GM12891 (cell line): ENCODE measurements around a stretch of chr2.

DNA sequence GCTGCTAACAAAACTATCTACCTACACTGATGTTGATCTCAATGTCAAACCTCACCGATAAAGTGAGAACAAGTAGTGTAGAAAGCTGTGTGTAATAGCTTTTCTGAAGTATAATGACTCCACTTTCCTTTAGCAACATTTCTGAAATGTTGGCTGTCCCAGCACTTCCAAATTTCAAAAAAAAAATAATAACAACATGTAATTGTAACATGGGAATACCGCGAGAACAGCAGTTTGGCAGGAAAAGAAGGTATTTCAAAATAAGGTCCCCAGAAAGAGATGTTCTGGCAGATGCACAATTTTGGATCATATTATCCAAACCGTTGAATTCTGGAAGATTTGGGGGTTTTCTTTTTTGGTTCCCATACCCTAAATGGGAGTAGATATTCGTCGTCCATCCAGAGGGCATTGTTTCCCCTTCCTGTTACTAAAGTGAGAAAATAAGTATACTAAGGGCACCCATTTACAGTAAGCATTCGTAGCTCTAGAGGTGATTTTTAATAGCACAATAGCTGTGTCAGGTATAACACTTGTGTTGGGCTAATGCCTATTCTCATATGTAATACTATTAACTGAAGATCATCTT lies 352.1 kb downstream of the ARHGAP15 start:
- RRBS: no CpG with 5 or more reads among the region's 7 CpGs

GRCh38 chr2:143935433-143935738 lies 396.9 kb downstream of the GTDC1 start:
- RRBS: no CpG with 5 or more reads among the region's 5 CpGs

DNA sequence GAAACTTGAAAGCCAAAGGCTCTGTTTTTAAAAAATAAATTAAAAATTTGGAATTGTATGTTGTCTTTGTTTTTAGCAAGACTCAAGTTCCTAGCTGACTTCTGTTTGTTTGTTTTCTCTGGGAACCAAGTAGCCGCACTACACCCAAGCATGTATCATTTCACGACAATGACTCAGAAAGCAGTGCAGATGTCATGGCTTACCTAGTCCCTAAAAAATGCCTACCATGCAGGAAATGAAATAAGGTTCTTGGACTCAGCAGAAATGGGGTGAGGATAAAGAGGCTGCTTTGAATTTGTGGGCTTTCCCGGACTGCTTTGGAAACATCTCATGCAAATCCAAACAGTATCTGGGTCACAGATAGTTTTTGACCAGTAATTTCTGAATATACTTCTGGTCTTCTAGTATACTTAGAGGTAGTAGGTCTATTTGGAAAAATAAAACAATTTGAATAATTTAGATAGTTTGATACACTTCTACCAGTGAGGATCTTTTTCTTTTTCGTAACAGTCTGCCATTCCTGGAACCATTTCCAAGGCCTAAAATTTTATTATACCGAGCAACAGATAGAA lies 25.7 kb upstream of the GTDC1 start:
- RRBS: no CpG with 5 or more reads among the region's 5 CpGs

- RRBS: no CpG with 5 or more reads among the region's 4 CpGs
Observed at GRCh38 chr2:144358704-144359442, 26.6 kb upstream of the GTDC1 start.

DNA sequence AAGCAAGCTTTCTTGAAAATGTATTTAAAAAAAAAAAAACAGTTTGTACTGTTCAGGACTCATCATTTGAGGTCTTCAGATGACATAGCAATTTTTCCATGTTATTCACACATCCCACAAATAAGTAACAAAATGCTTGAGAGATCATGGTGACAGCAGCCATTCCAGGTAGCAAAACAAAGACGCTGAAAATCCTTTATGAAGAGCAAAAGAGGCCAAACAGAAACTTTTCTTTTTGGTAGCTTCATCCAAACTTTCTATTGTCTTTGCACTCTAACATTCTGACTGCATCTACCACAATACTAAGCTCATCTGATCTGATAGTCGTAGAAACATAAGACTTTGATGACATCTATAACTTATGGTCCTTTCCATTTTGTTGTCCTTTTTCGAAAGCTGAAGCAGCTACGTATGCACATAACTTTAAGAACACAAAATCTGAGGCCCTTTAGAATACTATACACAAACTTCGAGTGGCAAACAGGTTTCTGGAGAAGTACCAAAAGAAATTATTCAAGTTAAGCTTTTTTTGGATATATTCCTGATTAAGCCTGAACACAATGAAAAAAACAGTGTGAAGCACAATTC lies 76.0 kb downstream of the ZEB2 start:
- RRBS: no CpG with 5 or more reads among the region's 5 CpGs

- RRBS: no CpG with 5 or more reads among the region's 7 CpGs
Observed at GRCh38 chr2:144462087-144462854, 57.6 kb downstream of the ZEB2 start.

DNA sequence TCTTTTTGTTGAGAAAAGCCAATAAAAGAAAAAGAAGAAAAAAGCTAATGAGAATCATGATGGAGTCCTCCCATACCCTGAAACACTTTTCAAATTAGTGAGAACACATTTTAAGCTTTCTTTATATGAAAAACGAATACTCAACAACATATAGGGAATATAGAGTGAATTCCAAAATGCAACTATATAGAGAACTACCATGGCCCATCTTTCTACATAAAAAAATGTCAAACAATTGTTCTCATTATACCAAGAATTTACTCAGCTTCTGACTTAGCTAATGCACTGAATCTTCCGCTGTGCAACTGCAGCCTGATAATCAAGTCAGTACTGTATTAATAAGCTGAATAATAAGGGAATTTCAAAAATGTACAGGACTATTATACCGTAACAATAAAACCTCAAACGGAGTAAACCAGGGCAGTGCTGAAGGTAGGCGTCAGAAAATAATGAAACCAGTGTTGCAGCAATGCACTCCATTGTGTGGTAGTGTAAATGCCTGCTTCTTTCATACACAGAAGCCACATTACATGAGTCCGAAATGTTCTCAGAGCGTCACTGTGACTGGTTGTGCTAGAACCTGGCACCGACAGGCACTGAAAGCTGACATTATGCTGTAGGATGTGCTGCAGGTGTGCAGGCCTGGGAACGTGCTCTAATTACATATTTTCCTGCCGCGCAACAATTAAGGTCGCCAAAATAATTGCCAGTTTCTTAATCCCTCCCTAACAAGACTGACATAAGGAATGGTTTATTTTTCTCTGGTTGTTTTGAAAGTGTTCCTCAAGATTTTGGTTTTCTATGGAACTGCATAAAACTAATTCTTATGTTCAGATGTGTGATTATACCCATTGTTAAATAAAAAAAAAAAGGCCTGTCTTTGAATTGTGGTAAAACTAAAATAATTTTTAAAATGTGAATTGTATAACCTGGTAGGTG lies 53.3 kb downstream of the ZEB2 start:
- RRBS: no CpG with 5 or more reads among the region's 12 CpGs

DNA sequence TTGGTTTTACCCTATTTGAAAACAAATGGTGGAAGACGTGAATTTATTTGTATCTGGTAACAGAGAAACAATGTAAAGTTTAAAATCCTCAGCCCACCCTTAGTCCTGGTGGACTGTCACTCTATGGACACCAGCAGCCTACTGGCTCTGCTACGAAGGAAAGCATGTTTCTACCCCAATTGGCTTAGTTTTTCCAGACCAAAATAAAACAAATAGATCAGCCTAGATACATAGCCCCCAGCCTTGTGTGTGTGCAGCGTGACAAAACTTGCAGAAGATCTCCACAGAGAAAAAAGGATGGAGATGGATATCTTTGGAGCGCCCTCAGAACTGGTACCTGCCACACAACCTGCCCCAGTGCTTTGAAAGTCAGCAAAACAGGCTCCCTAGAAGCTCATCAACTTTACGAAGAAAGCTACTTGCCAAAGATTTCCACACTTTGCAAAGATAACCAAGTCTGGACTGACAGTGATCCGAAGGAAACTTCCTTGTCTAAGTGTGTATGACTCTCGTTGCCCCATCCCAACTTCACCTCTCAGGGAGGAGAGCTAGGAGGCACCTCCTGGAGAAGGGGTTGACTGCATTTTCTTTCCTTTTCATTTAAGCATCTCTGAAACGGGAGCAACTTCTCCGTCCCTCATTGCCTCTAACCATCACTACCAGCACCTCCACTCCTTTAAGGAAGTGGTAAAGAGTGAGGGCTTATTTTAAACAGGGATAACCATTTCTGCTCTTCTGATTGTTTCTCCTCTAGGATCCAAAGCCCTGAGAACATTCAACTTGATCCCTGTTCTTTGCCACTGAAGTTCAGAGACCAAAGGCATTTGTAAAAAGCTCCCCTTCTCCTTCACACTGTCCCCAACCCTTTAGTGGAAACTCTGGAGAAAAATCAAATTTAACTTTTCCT lies 7.1 kb downstream of the ZEB2 start:
- RRBS: no CpG with 5 or more reads among the region's 9 CpGs

DNA sequence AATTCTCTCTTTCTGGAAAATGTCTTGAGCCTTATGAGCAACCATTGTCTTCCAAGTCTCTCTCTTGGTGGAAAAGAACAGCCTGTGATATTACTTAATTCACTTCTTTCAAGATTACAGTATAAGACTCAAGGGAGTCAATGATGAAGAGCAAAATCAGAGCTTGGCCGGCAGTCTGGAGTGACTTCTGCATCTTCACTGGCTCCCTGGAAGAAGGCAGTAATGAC lies 122.9 kb upstream of the ZEB2 start:
- RRBS: no CpG with 5 or more reads among the region's 1 CpG

DNA sequence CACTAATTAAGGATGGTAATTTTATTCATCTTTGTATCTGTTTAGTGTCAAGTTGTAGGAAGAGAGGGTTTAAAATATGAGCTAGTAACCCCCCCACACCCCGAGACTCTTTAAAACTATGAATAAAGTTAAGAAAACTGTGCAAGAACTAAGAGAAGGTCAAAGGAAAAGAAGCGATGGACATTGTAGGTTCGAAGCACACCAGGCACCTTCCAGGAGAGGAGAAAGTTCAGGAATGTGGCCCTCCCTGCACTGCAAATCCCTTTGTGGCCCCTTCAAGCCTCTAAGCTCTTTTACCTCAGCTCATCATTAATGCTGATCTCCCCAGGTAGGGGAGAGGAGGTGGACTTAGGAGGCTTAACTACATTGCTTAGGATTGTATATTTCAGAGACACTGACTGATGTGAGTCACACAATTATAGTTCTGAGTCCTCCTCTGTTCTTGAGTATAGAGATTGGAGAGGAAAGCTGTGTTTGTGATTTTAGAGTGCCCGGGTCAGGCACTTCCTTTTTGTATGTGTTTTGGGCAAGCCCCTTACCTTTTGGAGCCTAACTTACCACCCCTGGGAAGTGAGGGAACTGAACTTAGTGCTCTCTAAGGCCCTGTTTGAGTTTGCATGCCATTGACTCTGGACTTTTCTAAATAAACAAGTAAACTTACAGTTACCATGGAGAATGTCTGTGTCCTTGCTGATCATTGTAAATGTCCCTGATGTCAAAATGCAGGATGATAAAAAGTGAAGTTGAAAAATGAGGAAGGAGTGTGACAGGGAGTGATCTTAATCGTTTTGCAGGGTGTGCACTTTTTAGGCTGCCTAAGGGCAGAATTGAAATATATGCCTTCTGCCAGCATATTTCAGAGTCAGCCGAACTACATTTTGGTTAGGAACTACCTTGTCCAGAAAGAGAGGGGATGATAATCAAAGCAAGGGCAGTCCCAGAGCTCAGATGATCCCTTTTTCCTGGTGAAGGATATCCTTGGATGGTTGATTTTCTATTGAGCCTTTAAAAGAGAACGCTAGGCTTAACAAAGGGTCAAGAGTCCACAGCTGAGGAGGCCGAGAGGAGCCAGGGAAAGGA lies 140.9 kb upstream of the ZEB2 start:
- RRBS: no CpG with 5 or more reads among the region's 8 CpGs

DNA sequence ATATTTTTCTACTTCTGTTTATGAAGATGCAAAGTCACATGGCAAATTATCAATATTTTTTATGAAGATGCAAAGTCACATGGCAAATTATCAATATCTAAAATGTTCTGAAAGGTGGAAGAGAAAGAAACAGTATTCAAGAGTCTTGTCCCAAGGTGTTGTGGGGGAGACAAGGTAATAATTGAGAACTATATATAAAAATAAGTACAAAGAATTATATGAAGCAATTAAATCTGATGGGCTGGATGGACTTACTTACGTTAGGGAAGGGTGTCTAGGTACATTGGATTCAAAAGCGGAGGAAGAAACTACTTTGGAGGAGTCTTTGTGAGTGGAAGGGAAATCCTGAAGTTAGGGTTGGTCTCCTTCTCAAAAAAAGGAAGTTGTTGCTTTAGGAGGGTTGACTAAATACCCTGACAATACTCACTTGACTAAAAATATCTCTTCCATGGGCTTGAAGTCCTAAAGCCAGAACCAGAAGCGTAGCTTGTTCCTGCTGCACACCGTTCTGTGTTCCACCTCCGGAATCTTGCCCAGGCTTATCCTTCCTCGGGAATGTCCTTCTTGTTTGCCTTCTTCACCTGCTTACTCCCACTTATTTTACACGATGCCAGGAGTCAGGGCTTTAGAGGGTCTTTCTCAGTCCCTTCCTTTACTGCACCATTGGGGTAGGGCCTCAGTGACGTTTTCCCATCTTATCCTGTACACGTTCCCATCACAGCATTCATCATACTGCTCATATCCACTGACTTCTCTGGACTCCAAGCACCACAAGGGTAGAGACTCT lies 143.3 kb upstream of the ZEB2 start:
- RRBS: no CpG with 5 or more reads among the region's 9 CpGs

DNA sequence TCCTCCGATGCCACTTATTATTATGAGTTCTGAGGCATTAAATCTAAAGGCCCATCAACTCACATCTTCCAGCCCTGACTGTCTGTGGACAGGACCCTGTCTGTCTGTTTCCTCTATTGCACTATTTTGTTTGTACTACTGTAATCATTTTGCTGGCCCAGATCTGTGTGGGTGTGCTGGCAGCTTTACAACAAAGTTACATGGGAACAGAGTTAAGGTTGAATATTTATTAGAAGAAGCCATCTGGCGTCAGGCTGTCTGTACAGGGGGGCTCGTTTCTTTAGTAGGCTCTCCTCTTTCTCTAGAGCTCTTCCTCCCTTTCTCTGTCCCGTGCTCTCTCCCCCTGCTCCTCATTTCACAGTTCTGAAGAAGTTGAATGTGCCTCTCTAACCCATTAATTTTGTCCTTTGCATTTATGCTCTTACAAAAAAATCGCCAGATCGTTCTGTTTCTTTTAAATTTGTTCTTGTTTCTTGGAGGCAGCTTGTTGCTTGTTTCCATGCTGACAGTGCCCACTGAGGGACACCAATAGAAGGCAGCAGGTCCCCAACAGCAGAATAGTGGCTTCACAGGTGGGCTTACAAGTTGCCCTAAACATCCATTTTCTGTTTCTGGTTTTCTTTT lies 315.1 kb upstream of the ZEB2 start:
- RRBS: no CpG with 5 or more reads among the region's 6 CpGs

- RRBS: no CpG with 5 or more reads among the region's 6 CpGs
Observed at GRCh38 chr2:145751387-145752133, 1231.6 kb upstream of the ZEB2 start.

DNA sequence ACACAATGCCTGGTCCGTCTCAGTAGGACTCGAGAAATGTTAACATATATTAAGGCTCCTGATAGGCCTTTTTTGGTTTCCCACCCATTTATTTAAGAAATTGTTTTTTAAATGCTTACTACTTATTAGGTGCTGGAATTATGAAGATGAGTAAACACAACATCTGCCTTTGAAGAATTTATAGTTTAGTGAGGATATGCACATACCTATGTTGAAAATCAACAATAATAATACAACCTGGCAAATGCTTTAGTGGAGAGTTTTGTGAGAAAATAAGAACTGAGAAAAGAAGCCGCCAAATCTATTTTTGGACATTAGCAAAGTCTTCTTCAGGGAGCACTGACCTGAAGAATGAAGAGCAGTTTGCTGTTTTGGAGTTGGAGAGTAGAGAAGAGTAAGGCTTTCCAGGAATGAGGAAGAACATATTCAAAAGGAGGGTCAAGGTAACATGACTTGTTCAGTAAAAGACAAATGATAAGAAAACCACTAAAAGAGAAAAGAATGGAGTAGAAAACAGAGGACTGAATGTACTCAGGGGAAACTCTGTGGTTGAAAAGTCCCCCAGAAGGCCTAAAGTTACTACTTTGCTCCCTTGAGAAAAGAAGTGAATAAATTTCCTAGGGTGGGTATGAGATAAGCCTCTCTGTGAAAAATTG lies 27.5 kb downstream of the MBD5 start:
- RRBS: no CpG with 5 or more reads among the region's 3 CpGs

- RRBS: no CpG with 5 or more reads among the region's 3 CpGs
Observed at GRCh38 chr2:148102162-148102786, 81.4 kb downstream of the MBD5 start.

DNA sequence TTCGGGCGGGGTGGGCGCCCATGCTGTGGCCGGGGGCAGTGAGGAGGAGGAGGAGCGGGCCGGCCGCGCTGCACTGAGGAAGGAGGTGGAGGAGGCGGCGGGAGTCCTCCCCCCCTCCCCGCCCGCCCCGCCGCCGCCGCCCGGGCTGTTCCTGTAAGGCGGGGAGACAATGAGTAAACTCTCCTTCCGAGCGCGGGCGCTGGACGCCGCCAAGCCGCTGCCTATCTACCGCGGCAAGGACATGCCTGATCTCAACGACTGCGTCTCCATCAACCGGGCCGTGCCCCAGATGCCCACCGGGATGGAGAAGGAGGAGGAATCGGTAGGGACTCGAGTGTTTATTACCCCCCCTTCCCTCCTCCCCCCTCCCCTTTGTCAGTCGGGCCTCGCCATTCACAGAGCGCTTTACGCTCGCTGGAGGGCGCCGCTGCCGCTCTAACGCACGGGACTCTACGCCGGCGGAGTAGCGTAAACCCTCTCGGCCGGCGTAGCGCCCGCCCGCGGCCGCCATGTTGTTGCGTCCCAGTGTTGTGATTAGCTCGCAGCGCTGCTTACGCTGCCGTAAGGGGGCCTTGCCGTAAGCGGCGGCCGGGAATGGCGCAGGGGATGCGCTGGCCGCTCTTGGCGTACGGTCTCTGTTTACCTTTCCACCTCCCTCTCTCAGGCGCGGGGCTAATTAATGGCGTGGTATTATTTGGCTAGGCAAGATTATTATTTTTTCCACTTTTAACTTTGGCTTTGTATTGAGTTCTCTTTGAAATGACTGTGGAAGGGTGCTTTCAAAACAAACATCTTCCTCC lies 498 bp downstream of the EPC2 start:
- RRBS: 6% methylated on average over 3 of the region's 73 CpGs

DNA sequence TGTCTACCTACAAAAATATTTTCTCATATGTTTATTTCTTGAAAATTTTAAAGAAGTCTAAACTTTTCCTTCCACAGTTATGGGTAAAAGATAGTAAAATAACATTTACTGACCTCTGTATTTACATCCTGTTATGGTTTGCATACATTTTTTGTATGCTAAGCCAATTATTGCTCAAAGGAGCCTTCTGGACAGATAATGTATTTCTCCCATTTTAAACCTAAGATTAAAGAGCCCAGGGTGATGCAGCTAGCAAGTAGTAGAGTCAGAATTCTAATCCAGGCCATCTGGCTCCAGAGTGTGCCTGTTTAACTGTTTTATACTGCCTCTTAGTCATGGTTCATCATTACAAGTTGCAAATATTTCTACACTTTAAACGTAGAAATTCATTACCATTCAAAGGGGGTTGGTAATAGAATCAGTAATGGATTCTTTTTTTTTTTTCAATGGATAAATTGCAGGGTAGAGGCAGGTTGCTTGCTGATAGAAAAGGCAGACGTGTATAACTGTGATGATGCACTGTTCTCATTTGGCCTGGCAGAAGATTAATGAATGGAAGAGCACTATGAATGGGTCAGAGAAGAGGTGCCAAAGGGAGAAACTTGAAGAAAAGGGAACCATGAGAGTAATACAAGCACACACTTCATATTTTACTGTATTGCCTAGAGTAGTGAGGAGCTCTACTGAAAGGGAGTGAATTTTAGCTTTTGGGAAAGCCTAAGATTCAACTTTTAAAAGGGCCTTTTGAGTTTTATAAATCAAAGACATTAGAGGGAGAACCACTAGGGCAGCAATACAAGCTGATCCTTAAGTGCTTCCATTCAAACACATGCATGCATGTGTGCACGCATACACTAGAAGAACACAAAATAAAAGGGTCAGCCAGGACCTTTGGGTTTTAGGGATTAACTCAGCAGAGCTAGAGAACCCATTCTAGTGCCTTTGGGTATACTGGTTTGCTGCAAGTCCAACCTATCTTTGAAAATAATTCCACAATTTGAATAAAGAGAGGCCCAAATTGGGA lies 52.6 kb downstream of the EPC2 start:
- RRBS: no CpG with 5 or more reads among the region's 3 CpGs

GRCh38 chr2:148926302-148927671 lies 51.8 kb downstream of the KIF5C start:
- RRBS: 20% methylated on average over 3 of the region's 46 CpGs

DNA sequence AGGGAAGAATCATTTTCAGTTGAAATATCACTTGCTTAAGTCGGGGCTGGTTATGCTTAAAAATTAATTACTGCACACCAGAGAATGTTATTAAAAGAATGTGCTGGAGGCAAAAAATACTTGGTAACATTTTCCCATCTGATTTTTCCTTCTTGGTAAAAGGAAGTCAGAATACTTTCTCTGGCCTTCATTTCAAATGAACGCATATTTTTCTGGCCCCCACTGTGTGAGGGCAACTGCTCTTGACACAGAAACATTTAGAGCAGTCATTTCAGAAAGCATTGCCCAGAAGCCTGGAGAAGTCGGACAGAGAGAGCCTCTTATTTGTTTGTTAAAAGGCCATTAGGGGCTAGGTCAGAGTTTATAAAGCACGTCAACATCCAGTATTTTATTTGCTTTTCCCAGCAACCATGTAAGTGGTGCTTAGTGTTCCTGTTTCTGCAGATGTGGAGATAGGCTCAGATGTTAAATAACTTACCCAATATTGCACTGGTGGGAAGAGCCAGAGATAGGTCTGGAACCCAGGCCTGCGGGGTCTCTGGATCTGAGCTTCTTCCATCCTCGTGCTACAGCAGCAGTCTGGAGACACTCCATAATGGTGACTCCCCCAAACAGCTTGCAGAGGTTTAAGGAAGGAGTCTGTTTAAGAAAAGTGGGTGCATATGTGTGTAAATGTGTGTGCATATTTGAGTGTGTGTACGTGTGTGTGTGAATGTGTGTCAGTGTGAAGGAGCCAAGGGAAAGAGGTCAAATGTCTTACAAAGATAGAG lies 32.8 kb upstream of the LYPD6B start:
- RRBS: no CpG with 5 or more reads among the region's 7 CpGs

GRCh38 chr2:149166955-149167491 lies 128.5 kb downstream of the LYPD6B start:
- RRBS: no CpG with 5 or more reads among the region's 3 CpGs